Measurements from ENCODE around the genes ARSB and DMGDH.

- PRO-cap = no peak
- RAMPAGE, long total RNA, 2 experiments = no peak in any of the 2 experiments
Measured at GRCh38 chr5:77629033-77629572, 9.4 kb downstream of the OTP start.

DNA sequence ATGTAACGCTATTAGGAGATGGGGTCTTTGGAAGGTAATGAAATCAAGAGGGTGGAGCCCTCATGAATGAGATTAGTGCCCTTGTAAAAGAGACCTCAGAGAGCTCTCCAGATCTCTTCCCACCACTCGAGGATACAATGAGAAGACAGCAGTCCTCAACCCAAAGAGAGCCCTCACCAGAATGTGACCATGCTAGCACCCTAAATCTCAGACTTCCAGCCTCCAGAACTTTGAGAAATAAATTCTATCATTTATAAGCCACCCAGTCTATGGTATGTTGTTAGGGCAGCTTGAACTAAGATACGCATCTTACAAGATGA lies 12.7 kb downstream of the TBCA start:
- PRO-cap = no peak
- RAMPAGE, long total RNA, 2 experiments = no peak in any of the 2 experiments

DNA sequence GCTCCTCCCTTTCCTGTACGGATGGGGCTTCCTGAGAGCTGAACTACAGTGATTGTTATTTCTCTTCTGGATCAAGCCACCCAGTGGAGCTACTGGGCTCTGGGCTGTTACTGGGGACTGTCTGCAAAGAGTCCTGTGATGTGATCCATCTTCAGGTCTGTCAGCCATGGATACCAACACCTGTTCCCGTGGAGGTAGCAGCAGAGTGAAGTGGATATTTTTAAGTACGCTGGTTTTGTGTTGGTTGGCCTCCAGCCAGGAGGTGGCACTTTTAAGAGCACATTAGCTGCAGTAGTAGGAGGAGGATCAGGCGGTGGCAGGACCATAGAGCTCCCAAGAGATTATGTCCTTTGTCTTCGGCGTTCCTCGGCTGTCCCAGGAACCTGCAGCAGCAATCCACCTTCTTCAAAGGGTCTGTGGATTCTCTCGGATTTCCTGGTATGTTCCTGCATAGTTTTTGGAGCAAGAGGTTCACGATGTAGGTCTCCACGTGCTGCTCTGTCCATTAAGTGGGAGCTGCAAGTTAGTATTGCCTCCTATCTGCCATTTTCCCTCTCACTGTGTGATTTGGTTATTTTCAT lies 27.3 kb downstream of the SCAMP1 start:
- PRO-cap = no peak
- RAMPAGE, long total RNA, 2 experiments = no peak in any of the 2 experiments

DNA sequence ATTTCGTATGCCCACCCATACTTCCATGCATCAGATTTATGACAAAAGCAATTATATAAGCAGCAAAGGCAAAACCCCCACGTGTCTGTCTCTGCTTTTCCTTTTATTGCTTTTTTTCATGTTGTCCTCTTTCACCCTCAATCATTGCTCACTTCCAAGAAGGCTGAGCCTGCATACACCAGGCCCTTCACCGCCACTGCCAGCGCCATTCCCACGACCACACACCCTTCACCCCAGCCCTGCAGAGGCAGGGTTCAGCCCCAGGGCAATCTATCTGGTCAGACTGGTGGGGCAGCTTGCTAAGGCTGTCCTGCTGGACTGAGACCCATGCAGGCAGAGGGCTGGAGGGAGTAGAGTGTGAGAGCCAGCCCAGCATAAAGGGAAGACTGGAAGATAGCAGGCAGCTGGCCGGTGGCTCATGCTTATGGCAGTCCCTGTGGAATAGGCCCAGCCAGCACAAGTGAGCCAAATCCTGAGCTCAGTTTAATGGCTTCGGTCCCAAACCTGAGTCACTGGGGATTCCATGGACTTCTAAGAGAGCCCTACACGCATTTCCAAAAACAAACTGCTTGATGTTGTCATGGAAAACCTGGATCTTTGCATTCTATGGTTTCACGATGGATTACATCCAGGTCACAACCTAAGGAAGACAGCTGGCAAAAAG lies 143.9 kb downstream of the LHFPL2 start:
- PRO-cap = no peak
- RAMPAGE, long total RNA, 2 experiments = no peak in any of the 2 experiments

DNA sequence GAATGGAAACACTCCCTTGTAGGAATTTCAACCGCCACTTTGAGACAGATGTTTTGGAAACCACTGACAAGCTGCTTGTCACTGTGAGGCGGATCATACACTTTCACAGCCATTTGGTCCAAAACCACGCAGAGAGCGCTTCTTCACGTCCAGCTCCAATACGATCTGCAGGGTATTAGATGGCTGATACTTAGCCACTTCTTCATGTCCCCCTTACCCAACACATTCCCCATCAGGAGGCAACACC lies 103.6 kb downstream of the LHFPL2 start:
- PRO-cap = no peak
- RAMPAGE, long total RNA, 2 experiments = no peak in any of the 2 experiments

DNA sequence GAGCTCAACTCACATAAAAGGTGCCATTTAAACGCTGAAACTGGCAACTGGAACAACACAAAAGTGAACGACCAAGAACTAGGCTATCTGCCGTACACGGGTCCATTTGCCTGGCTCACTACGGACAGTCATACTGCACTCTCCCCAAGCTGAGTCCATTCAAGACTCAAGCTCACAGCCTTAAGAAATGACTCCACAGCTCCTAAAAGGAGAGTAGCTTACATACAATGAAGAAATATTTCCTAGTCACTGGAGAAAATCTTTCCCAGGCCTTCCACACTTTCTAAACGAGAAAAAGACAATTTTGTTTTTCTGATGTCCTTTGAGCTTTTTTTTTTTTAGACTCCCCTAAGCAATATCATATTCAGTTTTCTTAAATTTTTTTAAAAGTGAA lies 71.1 kb downstream of the LHFPL2 start:
- PRO-cap = no peak
- RAMPAGE, long total RNA, 2 experiments = no peak in any of the 2 experiments

DNA sequence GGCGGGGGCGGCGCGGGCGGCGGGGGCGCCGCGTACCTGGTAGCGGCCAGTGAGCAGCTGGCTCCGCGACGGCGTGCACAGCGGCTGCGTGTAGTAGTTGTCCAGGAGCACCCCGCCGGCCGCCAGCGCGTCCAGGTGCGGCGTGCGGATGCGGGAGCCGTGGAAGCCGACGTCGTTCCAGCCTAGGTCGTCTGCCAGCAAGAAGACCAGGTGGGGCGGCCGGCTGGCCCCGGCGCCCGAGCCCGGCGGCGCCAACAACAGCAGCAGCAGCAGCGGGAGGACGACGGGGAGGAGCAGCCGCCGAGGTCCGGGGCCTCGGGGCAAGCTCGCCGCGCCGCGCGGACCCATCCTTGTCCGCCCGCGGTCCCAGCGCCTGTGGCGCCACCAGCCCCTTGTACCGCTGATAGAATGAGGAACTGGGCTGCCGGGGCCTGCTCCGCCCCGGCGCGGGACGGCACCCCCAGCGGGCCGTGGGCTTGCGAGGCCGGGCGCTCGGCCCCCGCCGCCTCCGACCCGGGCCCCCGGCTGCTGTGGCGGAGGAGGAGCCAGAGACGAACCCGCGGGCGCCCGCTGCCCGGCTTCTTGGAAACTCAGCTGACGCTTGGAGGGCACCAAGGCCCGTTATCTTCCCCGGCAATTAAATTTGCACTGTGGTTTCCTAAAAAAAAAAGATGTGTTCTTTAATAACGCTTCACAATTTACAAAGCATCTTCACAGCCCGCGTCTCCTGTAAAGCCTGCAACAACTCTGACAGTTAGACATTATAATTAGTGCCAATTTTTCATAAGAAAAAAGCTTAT lies at the start of gene ARSB:
TSS of gene ARSB (minus strand) at position 410 of the 800 bp plus-strand sequence.
- PRO-cap = bidirectional peak, plus-strand start at position 96 of the sequence, minus-strand start outside the sequence; bidirectional peak, plus-strand start at position 593 of the sequence, minus-strand start at position 527 of the sequence
- RAMPAGE, long total RNA, 2 experiments = no peak in any of the 2 experiments

GRCh38 chr5:79047241-79047885 lies 22.1 kb downstream of the DMGDH start:
- PRO-cap = no peak
- RAMPAGE, long total RNA, 2 experiments = no peak in any of the 2 experiments

DNA sequence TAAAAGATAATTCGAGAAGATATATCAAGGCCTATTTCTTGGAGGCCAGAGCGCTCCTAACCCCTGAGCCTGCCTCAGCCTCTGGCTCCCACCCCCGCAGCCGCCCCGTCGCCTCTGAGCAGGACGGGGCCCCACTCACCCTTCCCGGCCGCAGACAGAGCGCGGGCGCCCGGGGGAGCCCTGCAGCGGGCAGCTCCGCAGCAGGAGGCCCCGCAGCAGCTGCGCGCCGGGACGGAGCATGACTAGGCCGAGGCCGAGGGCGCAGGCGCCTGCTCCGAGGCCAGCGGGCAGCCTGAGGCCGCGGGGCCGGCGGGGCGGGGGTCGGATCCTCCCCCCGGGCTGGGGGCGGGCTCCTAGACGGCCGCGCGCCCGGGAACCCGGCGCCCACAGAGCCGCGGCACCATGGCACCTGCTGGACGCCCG lies at the start of gene DMGDH:
TSS of gene DMGDH (minus strand) at position 294 of the 423 bp plus-strand sequence.
- PRO-cap = no peak
- RAMPAGE, long total RNA, 2 experiments = start-site peak on the plus strand in 1 of 2 experiments, centred at position 385 of the sequence, 43 reads per replicate

DNA sequence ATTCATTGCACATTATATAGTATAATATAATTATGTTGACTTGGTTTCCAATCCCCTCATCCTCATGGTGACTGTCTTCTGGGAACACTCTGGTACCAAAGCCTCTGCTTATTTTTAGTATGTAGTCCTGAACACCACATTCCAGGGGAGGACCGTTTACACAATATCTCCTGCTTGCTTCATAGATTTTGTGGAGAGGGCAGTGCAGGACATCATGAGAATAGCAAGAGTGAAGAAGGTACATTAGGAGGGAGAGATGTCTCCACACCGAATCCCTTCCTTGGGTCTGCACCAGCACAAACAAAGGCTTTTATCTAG lies 20.5 kb upstream of the BHMT start:
- PRO-cap = no peak
- RAMPAGE, long total RNA, 2 experiments = no peak in any of the 2 experiments

GRCh38 chr5:79093870-79094634 lies 17.6 kb upstream of the BHMT start:
- PRO-cap = no peak
- RAMPAGE, long total RNA, 2 experiments = no peak in any of the 2 experiments

DNA sequence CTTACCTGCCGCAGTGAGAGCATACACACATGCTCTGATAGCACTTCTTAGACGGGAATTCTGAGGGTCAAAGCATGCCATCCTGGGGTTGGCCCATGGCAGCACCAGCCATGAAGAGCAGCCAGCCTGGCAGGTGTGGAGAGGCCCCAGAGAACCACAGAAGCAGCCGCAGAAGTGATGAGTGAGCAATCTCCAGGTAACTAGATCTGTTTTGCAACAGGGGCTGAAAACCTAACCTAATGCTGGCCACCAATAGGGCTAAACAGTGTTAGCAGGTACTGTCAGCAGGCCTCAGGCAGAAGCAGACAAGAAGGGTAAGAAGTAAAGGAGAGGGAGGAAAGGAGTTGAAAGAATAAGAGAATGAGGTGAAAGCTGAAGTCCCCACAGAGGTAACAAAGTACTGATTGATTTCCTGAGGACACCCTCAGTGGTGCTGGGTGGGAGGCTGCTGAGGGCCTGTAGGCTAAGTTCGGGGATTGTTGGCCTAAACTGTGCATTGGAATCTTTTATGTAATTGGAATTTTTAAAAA lies 33.6 kb upstream of the HOMER1 start:
- PRO-cap = no peak
- RAMPAGE, long total RNA, 2 experiments = start-site peak on the minus strand in 1 of 2 experiments, centred at position 194 of the sequence, 10 reads per replicate

- PRO-cap = no peak
- RAMPAGE, long total RNA, 2 experiments = no peak in any of the 2 experiments
Measured at GRCh38 chr5:79736269-79736925, 46.8 kb downstream of the CMYA5 start.

DNA sequence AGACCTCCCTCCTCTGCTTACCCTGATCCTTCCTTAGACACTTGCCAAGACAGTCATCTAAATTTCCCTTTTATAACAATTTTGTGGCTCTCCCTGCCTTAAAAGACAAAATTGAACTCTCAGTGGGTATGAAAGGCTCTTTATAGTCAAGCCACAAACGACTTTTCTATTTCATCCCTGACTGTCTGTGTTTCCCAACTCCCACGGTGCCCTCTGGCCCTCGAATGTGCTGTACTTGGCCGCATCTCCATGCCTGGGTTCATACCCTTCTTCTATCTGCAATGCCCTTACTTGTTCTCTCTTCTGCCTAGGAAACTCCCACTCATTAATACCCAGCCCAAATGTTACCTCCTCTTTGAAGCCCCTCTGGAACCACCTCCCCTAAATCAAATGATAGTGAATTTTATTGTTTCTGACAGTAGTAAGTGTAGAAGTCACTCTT lies 61.5 kb downstream of the CMYA5 start:
- PRO-cap = no peak
- RAMPAGE, long total RNA, 2 experiments = no peak in any of the 2 experiments

- PRO-cap = unidirectional peak, plus-strand start at chr5:80141320
- RAMPAGE, long total RNA, 2 experiments = no peak in any of the 2 experiments
Measured at GRCh38 chr5:80140896-80141680, 105.9 kb downstream of the THBS4 start.

DNA sequence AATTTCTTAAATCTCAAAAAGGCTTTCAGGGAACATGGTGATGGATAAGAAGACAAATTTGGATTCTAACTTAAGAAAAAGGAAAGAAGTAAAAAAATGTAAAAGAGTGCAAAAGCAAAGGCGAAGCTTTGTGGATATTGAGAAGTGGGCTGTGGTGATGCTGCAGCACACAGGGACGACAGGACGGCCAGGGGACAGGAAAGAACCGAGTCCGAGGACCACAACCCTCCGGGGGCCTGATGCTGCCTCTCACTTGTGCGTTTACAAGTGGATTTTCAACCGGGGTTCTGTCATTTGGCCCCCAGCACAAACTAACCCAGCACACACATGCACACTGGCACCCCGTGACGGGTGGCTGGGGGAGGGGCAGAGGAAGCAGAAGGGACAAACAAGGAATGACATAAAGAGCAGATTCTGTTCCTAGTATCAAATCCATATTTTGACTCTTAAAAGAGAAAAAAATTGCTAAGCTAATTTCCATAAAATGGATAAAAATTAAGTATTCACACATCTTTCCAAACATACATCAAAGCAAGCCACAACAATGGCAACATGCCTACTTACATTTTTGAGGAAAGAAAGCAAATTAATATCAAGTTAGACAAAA lies 18.3 kb upstream of the ZFYVE16 start:
- PRO-cap = no peak
- RAMPAGE, long total RNA, 2 experiments = no peak in any of the 2 experiments

DNA sequence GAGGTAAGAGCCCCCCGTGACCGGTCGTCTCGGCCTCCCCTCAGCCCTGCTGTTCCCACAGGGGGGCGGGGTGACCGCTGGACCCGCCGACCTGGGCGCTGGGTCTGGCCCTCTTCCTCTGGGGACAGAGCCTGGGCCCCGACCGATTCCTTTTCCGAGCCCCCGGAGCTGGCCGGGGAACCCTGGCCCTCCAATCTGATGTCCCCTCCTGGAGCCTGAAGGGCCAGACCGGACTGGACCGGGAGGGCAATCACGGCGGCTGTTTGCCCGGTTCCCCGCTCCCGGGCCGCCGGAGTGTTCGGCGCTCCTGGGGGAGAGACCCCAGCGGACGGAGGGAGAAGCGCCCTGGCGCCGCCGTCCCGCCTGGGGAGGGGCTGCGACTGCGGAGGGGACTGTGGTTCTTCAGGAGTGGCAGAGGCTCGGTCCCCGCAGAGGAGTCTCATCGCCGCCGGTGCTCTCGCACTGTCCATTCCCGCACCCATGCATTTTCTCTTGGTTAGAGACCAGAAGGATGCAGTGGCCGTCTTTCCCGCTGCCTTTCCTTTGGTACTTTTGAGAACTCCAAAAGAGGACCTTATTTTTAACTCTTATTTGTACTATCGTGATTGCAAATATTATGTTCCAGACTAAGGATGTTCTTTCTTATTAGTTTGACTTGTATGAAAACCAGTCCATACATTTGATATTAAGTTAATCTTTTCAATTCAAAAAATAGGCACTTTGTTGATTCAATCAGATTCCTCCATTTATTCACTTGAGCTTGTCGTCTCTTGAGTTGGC lies 477 bp downstream of the ZFYVE16 start:
- PRO-cap = no peak
- RAMPAGE, long total RNA, 2 experiments = no peak in any of the 2 experiments

DNA sequence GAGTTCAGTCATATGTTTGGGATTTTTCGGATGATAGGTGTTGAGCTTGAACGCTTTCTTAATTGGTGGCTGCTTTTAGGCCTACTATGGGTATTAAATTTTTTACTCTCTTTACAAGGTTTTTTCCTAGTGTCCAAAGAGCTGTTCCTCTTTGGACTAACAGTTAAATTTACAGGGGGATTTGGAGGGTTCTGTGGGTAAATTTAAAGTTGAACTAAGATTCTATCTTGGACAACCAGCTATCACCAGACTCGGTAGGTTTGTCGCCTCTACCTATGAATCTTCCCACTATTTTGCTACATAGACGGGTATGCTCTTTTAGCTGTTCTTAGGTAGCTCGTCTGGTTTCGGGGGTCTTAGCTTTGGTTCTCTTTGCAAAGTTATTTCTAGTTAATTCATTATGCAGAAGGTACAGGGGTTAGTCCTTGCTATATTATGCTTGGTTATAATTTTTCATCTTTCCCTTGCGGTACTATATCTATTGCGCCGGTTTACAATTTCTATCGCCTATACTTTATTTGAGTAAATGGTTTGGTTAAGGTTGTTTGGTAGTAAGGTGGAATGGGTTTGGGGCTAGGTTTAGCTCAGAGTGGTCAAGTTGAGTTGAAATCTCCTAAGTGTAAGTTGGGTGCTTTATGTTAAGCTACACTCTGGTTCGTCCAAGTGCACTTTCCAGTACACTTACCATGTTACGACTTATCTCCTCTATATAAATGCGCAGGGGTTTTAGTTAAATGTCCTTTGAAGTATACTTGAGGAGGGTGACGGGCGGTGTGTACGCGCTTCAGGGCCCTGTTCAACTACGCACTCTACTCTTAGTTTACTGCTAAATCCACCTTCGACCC lies 3.8 kb upstream of the MSH3 start:
- PRO-cap = no peak
- RAMPAGE, long total RNA, 2 experiments = start-site peak on the minus strand in 1 of 2 experiments, centred at position 444 of the sequence, 106 reads per replicate

- PRO-cap = no peak
- RAMPAGE, long total RNA, 2 experiments = no peak in any of the 2 experiments
Measured at GRCh38 chr5:80816003-80816751, 144.0 kb upstream of the RASGRF2 start.

DNA sequence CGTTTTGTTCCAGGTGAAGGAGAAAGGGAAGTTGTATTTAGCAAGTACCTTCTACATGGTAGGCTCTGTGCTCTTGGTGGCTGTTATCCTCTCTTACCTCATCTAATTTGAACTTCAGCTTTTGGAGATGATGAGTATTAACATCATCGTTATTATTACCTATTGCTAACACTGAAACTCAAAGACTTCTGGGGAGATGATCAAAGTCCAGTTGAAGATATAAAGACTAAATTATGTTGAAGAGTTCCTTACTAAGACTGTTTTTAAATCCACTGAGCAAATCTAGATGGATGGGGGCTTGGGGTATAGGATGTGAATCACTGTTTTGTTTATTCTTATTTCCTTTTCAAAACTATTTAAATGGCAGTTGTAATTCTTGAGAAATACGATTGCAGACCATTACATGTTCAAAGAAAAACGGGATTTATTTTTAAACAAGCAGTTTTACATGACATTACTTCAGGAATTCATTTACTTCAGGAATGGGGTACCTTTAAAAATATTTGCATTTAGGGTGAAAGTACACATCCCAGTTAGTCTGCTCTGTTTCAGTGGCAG lies 4.3 kb downstream of the RASGRF2 start:
- PRO-cap = no peak
- RAMPAGE, long total RNA, 2 experiments = no peak in any of the 2 experiments

Measured in breast epithelium (tissue), 2 donors.